SK-MEL-5 (cell line): ENCODE data around the gene GOLGA8S.

DNA sequence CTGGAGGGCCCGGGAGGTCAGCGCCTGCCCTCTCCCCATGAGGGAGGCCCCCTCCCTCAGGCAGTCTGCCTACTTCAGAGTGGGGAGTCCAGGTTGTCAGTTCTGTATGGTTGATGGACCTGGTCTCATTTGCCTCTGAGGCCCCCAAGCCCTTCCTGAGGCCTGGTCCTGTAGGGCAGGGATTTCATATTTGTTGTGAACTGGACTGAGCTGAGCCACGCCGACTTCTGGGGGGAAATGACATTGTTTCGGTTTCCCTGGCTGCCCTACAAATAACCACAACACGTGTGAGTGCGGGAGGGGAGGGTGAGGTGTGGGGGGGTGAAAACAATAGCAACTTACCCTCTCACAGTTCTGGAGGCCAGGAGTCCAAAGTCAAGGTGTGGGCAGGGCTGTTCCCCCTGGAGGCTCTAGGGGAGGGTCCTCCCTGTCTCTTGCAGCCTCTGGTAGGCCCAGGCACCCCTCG lies 160.3 kb downstream of the OR4N4 start:
RAMPAGE:
- cytosol, long total RNA: no peak
- long total RNA: no peak
- nucleus, long total RNA: no peak

RAMPAGE:
- cytosol, long total RNA: no peak
- long total RNA: no peak
- nucleus, long total RNA: no peak
Measured at GRCh38 chr15:22714334-22714970, 72.0 kb upstream of the NIPA1 start.

GRCh38 chr15:22839767-22840405 lies 1.4 kb downstream of the NIPA2 start:
RAMPAGE:
- cytosol, long total RNA: no peak
- long total RNA: no peak
- nucleus, long total RNA: no peak

RAMPAGE:
- cytosol, long total RNA: no peak
- long total RNA: no peak
- nucleus, long total RNA: no peak
Measured at GRCh38 chr15:23354575-23354941, at the start of gene GOLGA8S. Gene GOLGA8S, plus strand, starts transcription at chr15:23354748.

DNA sequence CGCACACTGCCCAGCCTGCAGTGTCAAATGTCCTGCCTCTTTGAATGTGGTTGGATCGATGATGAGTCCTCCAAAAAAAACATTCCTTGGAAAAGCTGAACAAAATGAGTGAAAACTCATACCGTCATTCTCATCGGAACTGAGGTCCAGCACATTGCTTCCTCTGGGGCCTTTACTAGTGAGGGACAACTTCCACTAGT lies 110.1 kb downstream of the SNRPN start:
RAMPAGE:
- cytosol, long total RNA: no peak
- long total RNA: no peak
- nucleus, long total RNA: no peak

DNA sequence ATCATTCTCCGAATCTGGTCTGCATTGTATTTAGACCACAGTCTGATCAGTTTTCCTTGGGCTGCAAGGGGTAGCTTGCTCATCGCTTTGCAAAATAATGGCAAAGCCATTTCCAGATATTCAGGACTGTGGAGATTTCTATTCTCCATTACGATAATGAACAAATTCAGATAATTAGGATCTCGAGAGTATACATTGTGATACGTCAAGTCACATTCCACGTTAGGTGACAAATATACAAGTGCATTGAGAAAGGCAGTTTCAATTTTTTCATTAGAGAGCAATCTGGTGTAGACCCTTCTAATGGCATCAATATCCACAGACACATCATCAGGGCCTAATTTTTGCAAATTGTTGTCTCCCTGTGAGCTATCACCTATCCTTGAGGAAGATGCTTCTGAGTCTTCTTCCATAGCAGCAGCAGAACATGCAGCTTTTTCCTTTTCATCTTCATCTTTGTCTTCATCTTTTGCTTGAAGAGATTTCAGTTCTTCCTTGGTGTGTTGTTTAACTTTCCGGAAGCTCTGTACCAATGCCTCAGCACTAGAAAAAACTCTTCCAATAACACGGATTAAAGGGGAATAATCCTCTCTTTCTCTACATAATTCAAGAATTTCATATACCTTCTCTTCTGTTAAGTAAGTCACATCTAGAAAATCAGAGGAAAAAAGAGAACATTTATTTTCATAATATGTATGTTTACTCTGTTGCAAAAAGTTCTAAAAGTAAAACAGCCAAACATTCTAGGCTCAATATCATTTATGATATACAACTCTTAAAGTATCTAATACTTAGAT lies 67.5 kb downstream of the UBE3A start:
RAMPAGE:
- cytosol, long total RNA: no peak
- long total RNA: no peak
- nucleus, long total RNA: no peak

GRCh38 chr15:25415170-25415704 lies 23.6 kb downstream of the UBE3A start:
RAMPAGE:
- cytosol, long total RNA: no peak
- long total RNA: no peak
- nucleus, long total RNA: no peak

RAMPAGE:
- cytosol, long total RNA: no peak
- long total RNA: no peak
- nucleus, long total RNA: no peak
Measured at GRCh38 chr15:25853106-25853536, 10.0 kb downstream of the ATP10A start.

RAMPAGE:
- cytosol, long total RNA: no peak
- long total RNA: no peak
- nucleus, long total RNA: no peak
Measured at GRCh38 chr15:25859535-25860316, 3.4 kb downstream of the ATP10A start.

DNA sequence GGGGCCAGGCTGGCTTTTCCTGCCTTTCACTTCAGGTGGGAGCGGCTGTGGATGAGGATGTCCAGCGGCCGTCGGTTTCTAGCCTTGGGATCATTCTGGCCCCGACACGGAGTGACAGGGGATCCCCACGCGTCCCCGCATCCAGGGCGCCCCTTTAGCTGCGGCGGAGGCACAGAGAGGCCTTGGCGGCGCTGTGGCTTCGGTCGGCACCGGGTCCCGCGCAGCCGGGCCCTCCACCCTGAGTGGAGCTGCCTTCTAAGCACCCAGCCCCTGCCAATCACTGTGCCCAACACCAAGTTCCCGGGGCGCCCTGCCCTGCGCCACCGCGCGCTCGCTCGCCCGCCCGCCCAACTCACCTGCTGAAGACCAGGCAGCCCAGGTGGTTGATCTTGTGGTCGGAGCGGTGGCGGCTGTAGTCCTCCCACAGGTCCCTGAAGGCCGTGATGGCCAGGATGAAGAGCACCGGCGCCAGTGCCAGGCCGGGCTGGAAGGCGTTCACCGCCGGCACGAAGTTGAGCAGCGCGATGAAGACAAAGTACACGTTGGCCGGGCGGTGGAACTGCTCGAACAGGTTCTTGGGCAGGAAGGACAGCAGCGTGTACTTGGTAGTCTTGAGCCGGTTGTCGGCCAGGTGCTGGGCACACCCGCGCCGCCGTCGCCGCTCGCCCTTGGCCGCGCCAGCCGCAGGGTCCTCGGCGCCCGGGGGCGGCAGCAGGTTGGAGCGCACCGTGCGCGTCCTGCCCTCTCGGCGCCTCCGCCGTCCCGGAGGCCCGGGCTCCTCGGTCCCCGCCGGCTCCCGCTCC lies 634 bp downstream of the ATP10A start:
RAMPAGE:
- cytosol, long total RNA: no peak
- long total RNA: no peak
- nucleus, long total RNA: no peak

DNA sequence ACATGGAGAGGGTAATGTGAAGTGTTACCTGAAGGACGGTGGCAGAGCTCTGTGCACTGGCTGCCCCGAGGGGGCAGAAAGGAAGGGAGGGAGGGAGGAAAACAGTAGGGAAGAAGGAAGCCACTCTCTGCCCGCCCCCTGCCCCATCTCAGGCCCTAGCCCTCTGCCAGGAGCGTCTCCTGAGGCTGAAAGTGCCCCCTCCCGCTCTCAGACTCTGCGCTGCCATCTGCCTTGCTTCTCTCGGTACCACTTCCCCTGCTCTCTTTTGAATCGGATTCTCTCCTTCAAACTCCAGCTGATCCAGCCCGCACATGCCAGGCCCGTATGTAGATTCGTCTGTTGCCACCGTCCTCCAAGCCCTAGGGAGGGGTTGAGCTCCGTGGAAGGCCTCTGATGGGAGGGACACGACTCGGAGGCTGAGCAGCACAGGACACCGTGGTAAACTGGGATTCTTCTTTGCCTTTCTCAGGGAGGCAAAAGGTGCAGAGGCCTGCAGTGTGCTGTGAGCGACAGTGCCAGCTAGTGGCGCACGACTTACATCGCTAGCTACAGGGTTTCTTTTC lies 70.6 kb upstream of the ATP10A start:
RAMPAGE:
- cytosol, long total RNA: no peak
- long total RNA: no peak
- nucleus, long total RNA: no peak

DNA sequence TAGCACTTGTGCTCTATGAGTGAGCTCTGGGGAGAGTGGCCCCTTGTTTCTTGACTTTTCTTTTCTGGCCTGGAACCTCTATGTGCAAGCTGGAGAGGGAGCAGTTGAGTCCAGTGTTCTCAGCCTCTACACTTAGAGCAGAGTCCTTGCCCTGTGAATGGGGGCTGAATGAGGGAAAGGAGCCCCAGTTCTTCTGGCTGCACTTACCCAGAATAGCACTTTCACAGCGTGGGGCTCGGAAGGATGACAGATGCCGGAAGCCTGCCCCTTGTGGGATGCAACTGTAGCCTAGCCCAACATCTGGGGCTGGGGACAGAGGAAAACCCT lies 426.1 kb upstream of the ATP10A start:
RAMPAGE:
- cytosol, long total RNA: no peak
- long total RNA: no peak
- nucleus, long total RNA: no peak

RAMPAGE:
- cytosol, long total RNA: no peak
- long total RNA: no peak
- nucleus, long total RNA: no peak
Measured at GRCh38 chr15:26790020-26790474, 17.2 kb upstream of the GABRB3 start.

RAMPAGE:
- cytosol, long total RNA: no peak
- long total RNA: no peak
- nucleus, long total RNA: no peak
Measured at GRCh38 chr15:28160422-28161169, 61.5 kb upstream of the OCA2 start.

RAMPAGE:
- cytosol, long total RNA: no peak
- long total RNA: no peak
- nucleus, long total RNA: no peak
Measured at GRCh38 chr15:28265224-28265999, 56.6 kb downstream of the HERC2 start.

DNA sequence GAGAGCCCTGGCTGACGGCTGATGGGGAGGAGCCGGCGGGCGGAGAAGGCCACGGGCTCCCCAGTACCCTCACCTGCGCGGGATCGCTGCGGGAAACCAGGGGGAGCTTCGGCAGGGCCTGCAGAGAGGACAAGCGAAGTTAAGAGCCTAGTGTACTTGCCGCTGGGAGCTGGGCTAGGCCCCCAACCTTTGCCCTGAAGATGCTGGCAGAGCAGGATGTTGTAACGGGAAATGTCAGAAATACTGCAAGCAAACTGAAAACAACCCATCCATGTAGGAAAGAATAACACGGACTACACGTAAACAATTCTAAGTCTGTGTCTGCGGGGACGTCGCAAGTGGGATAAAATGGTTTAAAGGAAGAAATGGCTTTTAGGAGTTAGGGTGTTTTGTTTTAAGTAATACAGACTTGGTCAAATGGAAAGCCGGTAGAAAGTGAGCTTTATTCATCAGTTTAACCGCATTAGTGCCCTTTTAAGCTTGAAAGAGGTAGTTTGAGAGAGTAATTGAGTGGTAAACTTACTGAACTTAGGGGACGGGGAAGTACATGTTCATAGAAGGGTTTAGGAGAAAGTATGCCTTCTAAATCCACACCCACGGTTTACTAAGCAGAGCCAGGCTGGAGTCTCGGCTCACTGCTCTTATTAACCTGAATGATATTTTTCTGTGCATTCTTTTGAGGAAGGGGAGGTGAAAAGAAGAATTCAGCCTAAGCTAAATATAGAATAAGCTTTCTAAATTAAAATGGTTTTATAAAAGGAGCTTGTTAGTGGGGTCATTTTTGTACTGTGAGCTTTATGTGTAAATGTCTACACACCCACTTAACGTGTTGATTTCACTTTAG lies 26.3 kb upstream of the GOLGA8M start:
RAMPAGE:
- cytosol, long total RNA: no peak
- long total RNA: no peak
- nucleus, long total RNA: no peak

DNA sequence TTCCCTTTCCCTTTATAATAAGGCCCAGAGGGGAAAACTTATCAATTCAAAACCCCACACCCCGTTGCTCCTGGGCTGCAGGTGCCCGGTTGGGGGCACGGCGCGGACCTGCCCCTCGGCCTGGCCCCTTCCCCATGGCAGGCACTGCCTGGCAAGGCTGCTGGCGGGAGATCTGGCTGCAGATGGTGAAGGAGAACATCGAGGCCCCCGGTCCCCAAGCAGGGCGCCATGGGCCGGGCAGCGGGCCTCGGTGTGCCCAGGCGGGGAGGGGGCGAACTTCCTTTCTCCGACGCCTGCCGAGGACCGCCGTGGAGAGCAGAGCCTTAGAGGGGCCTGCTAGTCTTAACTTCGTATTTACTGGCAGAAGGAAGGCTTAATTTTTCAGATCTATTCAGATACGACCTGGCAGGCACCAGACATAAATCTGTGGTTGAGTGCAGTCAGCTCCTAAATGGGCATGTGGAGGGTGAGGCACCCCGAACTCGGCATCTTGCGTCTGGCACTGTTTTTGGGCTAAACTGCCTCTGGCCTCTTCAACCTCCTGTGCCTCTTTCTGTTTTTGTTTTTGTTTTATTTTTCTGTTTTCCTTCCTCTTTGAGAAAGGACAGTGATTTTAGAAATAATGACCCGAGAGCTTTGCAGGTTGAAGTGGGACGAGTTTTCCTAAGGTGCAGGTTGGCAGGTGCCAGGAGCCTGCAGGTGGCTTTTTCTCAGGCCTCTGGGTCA lies 1.1 kb downstream of the APBA2 start:
RAMPAGE:
- cytosol, long total RNA: no peak
- long total RNA: no peak
- nucleus, long total RNA: no peak

DNA sequence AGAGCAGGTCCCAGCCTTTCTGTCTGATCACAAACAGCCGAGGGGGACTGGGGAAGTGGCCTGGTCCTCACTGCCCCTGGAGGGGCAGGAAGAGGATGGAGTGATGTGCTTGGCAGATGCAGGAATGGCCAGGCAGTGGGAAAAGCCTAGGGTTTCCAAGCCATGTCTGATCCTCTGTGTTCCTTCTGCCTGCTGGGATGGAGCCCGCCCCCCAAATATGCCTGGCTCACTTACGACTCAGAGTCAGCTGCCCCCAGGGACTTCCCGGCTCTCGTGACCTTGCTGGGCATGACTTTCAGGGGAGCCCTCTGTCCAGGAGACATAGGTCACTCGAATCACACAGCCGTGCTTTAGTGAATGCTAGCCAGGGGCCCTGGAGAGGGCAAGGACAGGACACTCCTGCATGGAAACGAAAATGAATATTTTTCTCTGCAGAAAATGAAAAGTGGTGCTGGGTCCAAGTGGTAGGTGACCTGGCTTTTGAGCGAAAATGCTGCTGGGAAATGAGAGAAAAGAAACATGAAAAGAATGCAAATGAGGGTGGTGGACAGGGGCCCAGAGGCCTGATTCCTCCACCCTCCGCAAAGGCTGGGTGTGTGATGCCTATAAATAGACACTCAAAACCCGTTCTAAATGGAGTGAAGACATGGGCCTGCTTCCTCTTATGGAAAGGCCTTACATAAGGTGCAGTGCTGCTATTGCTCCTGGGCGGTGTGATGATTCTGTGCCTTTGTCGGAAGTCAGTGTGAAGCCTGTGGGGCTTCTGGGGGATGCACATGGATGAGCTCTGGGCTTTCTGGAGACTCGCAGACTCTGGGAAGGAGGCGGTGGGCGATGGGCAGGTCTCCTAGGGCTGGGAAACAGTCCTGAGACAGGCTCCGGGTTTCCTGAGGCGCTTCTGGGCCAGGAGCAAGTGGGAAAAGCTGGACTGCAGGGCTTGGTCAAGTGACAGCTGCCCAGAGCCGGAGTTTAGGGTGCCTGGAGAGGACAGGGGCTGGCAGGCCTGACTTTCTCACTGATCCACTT lies 107.5 kb downstream of the APBA2 start:
RAMPAGE:
- cytosol, long total RNA: no peak
- long total RNA: no peak
- nucleus, long total RNA: no peak

DNA sequence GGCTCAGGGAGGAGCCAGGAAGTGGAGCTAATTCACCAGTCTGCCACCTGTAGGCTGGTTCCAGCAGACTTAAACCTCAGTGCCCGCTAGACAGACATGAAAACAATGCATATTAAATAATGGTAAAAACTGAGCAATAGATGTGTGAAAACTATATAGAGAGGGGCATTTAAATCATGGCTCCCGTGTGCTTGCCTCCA lies 1.9 kb downstream of the ENTREP2 start:
RAMPAGE:
- cytosol, long total RNA: no peak
- long total RNA: no peak
- nucleus, long total RNA: no peak

DNA sequence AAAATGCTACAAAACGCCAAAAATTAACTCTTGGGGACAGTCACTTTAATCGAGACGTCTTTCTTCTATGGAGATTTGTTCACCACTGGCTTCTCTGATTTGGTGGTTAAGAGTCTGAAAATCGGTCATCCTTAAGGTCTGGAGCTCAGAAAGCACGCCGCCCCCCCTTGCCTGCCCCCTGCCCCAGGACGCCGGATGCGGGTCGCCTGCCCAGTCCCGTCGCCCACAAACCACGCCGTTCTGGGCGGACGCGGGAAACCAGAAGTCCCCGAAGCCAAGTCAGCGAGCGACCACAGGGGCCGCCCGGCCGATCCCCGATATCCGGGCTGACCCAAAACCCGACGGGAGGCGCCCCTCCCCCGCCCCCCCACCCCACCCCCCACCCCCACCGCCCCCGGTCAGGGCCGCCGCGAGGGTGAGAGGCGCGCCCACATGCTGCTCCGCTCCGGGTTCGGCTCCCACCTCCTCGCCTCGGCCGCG lies 1.1 kb downstream of the ENTREP2 start:
RAMPAGE:
- cytosol, long total RNA: no peak
- long total RNA: no peak
- nucleus, long total RNA: no peak